H7 (cell line): Measurements from ENCODE around the gene ZNF521.

DNA sequence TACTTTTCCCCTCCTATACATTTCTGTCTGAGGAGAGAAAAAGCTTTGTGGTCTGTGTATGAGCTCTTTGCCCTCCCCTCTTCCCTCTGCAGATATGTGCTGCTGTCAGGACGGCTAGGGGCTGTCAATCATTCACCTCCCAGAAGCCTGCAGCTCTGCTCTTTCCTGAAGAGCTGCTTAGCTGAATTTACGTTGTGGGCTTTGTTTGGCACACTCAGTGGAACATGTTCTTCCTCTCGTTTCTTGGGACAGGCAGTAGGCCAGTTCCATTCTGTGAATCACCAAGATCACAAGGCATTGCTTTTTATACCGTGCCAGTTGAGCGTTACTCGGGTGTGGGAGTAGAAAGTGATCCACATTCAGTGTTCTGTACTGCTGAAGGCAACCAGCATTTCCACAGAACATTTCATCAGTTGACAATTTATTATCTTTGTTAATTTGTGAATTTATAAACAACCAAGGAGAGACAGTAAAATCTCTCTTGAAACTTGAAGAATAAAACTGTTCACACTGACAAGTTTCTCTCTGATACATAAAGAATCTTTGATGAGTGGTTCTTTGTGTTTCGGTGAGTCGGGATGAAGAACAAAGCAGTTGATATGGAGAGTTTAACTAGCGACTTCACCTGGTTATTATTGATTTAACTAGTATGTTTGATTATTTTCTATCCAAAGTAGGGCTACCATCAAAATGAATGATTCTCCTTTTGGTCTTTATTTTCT is 136.9 kb downstream of the LAMA3 start:
- RAMPAGE, long total RNA = no peak

DNA sequence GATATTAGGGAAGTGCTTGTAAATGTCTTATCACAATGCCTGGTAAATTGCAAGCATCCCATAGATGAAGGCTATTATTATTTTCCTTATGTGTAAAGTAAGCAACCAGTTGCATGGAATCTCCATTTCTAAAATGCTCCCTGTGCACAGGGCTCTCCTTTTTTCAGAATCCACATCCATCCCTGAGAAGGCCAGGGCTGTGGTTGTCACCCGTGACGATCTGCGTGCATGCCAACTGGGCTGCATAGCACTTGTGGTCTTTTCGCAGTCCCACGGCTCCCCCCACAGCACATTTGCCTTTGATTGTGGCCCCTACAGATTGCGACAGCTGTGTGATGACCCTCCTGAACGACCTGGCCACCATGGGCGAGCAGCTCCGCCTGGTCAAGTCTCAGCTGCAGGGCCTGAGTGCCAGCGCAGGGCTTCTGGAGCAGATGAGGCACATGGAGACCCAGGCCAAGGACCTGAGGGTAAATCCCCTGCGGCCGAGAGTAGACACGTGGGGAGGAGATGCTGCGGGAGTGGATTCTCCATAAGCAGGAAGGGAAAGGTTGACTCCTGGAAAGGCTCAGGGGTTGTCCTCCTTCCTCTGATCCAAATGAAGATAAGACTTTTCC is 119.9 kb upstream of the TTC39C start:
- RAMPAGE, long total RNA = no peak

DNA sequence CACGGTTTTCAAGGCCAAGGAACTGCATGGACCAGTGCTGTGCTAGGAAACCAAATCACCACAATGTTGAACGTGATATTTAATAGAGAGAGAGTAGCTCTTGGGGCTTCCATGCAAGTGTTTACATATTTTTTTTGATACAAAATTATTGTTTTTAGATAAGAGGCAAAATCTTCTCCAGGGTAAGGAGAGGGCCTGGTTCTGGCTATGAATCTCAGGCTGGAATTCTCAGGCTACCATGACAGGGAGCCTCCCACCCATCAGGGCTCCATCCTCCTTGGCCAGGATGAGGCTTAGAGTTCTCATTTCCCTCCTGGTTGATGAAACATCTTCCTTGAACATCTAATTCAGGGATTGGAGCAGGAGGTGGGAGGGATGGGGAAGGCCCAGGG is 81.9 kb upstream of the TTC39C start:
- RAMPAGE, long total RNA = no peak

GRCh38 chr18:23982316-23983067 is 32.1 kb upstream of the TTC39C start:
- RAMPAGE, long total RNA = no peak

DNA sequence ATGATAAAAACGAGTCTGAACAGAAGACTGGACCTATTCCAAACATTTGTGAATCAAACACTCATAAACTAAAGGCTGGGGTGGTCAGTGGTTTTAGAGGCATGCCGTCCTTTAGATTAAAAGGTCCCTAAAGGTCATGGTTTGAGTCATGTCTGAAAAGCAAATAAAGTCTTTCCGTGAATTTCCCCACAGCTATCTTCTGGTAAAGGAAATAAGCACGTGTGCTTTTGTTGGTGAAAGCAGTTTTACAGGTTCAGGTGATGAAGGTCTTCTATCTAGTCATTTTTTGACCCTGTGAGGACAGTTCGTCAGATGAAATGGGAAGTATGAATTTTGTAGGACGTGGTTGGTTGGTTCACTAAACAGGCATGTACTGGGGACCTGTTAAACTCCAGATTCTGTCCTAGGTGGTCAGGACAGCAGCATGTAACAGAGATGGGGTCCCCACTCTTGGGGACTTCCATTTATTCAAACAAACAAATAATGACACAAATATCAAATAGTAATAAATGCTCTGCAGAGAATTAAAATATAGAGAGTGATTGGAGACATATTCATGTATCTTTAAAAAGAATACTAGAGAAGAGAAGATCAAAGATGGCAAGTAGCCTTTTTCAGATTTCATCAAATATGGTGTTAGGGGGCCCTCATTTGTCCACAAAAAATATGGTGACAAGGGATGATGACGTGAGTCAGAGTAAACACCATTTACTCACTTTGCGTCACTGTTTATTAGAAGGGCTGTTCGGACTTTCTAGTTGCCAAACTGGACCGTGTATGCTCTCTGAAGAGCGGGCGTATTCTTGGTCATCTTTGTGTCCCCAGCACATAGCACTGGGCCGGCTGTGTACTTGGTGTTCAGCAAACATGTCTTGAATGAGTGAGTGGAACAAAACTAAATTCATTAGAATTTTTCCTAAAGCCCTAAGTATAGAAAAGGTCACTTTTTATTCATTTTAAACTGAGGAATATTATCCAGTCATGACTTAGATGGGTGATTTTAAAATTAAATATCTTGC is 37.3 kb downstream of the TTC39C start:
- RAMPAGE, long total RNA = no peak

- RAMPAGE, long total RNA = no peak
Measured at GRCh38 chr18:24270480-24270732, 127.2 kb downstream of the OSBPL1A start.

- RAMPAGE, long total RNA = no peak
Measured at GRCh38 chr18:24427355-24427960, 988 bp downstream of the IMPACT start.

GRCh38 chr18:24560454-24560956 is 100.1 kb downstream of the HRH4 start:
- RAMPAGE, long total RNA = no peak

GRCh38 chr18:24627944-24628505 is 167.6 kb downstream of the HRH4 start:
- RAMPAGE, long total RNA = no peak

DNA sequence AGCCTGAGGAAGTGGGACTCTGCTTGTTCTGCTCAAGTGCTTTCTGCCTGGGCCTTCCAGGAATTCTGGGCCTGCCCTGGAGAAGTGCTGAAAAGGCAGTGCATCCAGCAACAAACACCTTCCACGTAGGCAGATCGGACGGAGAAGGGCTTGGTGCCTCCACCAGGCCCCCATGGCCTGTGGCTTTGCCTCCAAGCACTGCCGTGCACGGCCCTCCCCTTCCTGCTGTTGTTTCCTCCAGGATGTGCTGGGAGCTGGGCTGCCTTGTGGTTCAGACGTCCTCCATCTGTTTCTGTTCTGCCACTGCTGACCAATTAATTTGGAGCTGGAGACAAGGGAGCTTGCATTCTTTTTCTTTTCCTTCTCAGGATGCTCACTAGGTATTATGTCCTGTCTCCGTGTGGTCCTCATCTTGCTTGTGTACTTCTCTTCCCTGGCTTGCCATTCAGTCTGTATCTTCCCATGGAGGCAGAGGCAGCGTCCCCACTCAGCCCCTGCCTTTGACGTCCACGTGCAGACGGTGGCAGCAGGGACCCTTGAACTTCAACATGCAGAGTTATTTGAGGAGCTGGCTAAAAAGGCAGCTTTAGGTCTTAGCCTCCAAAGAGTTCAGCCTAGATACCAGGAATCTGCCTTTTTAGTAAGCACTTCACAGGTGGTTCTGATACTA is 197.1 kb downstream of the HRH4 start:
- RAMPAGE, long total RNA = no peak

GRCh38 chr18:24805226-24805500 is 344.7 kb downstream of the HRH4 start:
- RAMPAGE, long total RNA = no peak

DNA sequence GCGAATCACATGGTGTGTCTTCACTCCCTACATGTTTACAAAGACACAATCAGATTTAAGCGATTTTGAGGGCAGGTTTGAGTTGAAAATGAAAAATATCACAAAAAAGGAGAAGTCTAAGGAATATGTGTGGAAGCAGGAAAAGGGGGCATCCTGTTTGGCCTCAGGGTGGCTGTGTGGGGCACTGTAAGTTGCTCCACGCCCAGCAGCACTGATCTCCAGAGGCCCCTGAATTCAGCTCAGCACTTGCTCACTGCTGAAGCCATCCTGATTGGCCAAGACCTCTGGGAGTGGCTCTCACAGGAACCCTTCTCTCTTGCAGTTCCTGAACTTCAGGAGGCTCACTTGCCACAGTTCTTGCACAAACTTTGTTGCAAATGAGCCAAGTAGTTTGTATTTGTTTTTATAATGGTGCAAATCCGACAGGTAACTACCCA is 363.5 kb downstream of the ZNF521 start:
- RAMPAGE, long total RNA = no peak

DNA sequence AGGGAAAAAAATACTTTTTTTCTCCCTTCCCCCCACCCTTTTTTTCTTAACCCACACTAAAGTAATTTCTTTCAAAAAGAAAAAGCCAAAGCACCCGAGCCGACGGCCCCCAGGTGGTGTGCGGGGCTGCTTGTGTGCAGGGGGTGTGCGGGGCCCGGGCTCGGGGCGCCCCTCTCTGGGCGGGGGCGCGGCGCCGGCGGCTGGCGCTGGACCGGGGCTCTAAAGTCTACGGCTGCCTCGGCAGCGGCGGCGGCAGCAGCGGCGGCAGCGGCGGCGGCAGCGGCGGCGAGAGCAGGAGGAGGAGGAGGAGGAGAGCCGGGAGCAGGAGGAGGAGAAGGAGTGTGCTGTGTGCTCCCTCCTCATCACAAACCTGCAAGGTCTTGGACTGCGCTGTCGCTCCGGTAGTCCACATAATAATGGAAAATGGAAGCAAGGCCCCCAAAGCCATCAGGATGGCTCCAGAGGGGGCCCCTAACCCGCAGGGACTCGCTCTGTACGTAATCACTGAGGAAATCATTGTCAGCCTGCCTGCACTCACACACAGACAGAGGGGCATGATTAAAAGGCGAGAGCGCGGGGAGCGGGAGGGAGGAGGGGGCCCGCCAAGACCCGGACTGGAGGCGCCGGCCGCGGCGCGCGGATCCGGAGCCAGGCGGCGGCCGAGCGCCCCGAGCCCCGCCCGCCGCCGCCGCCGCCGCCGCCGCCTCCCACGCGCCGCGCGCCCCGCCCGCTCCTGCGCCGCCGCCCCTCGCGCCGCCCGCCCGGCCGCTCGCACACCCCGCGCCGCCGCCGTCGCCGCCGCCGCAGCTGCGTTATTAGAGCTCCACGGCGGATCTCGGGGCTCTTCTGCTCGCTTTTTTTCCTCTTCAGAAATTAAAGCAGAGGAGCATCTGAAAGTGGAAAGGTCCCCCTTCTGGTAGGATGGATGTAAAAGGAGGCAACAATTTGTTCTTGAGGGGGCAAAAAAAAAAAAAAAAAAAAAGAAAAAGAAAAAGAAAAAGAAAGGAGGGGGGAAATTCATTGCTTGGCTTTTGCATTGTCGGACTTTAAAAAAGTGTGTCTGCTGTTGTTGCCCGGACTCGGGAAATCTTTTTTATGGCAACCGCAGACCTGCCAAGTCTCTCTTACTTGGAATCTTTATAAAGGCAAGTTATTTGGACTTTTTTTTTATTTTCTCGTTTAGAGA is at the start of gene ZNF521:
ZNF521 (minus strand) TSS at position 532 of the 1,186 bp plus-strand sequence.
- RAMPAGE, long total RNA = no peak

DNA sequence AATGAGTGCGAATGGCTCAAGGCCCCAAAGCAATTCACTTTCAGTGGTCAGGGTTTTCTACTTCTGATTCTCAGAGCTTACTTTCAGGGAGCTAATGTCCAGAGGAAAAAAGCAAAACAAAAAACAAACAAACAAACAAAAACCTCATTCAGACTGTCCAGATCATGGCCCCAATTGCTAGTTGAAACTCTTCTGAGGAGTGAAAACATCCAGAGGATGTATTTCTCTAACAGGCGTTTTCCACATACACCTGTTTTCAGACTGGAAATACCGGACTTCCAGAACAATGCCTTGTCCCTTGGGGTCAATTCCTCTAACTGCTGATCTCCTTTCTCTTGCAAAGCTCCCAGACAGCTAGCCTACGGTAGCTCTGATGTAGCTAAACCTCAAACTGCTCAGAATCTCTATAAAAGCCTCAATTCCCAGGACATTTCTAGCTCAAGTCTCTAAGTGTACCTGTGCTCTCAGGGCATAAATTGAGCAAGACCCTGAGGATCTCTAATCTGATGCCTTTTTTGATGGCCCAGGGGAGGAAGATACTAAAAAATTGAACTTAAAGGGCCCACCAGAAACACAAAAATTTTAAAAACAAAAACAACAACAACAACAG is 323.5 kb upstream of the ZNF521 start:
- RAMPAGE, long total RNA = no peak

- RAMPAGE, long total RNA = no peak
Measured at GRCh38 chr18:26225331-26225886, 836 bp upstream of the TAF4B start.

DNA sequence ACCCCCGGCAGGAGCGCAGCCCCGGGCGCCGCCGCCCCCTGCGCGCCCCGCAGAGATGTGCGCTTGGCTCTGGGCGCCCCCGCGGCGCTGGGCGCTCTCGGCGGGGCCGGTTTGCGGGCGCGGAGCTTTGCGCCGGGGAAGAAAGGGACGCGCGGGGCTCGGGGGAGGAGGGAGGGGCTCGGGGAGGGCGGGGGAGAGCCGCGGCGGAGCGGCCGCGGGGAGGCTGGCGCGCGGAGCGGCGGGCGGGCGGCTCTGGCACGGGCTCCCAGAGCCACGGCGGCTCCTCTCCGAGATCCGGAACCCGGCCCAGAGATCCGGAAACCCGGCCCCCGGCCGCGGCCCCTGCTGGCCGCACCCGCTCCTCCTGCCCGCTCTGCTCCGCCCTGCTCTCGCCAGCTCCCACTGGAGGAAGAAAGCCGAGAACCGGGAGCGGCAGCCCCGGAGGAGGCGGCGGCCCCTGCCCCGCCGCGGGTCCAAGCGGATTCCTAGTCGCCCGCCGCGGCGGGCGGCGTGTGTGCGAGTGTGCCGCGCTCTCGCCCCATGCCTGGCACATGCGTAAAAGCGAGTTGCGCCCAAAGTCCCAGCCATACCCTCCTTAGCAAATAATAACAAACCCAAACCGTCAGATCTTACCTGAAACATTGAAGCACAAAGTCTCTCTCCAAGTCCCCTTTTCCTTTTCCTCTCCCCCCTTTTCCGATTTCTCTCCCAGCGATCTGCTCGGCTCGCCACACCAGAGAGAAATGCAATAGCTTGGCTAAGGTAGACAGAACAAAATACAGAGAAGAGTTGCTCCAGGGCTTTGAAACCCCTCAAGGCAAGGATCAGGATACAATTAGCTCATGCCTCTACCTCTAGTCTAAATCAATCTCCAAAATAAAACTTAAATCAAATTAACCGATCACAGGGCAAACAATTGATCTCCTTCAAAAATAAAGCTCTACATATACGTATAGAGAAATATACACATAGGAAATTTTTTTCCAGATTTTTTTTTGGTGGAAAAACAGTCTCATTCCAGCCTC is 108.7 kb upstream of the KCTD1 start:
- RAMPAGE, long total RNA = start-site peak on the minus strand centred at position 677 of the sequence, 31 bp wide, 44 reads

GRCh38 chr18:26665328-26665706 is 117.0 kb upstream of the KCTD1 start:
- RAMPAGE, long total RNA = no peak

DNA sequence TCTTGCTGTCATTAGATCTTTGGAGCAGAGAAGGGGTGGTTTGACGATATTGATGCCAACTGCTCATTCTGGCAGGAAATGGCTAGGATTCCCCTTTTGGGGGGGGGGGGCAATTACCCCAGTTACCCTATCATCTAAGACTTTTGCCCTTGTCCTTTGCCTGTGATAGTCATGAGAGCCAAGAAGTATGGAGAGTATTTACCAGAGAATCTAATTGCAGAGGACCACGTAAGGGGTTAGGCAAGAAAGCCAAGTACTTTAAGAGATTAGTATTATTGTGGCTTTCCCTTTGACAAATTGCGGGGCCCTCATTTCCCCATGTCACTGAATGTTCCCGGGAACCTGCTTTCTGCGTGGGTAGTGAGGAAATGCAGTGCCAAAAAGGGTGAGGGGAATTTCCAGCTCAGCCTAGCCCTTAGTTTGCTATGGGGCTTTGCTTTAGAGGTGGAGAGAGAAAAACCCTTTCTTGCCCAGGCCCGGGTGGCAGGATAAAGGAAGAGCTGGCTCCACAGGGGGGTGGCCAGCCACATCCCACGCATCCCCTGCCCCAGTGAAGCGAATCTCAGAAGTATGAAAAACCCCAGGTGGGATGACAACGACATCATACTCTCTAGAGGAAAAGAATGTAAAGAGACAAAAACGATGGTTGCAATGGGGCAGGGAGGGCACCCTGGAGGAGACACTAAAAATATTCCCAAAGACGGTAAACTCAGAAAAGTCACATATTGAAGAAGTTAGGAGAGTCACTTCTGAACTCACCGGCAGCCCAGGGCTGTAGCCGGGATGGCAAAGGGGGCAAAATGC is 1.4 kb downstream of the AQP4 start:
- RAMPAGE, long total RNA = no peak

GRCh38 chr18:26978571-26979003 is 113.1 kb upstream of the AQP4 start:
- RAMPAGE, long total RNA = no peak

DNA sequence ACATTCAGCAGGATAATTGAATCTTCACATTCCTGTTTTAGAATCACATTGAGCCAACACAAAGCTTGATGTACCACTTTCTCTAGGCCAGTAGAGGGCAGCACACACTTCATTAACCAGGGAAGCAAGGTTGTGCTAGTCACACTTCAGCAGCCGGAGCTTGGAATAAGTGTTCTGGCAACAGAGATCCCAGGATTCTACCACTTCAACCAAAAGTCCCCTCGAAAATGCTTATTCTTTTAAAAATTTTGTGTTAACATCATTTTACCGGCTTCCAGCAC is 420.2 kb upstream of the CHST9 start:
- RAMPAGE, long total RNA = no peak